Metanephros (tissue), 2 donors: ENCODE measurements around a stretch of chr3.

DNA sequence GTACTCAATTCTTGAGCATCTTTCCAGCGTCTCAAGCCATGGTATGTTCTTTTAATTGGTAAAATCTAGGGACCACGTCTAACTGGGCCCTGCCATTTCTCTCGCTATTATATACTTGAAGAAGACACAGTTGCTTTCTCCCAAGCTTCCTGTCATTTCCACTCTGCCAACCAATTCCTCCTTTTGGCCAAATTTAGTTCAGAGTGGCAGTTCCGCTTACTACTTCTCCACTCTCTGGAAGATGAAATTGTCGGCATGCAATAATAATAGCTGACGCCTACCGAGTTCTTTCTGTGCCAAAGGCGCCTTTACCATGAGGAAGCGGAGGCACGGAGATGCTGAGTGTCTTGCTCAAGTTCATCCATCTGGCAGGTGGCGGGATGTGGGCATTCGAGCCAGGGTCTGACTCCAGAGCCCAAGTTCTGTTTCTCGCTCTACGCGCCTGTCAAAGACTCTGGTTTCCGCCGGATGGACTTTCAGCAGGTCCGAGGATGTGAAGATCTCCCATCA, 14.6 kb upstream of the NRROS start:
- RAMPAGE, long total RNA = no peak

DNA sequence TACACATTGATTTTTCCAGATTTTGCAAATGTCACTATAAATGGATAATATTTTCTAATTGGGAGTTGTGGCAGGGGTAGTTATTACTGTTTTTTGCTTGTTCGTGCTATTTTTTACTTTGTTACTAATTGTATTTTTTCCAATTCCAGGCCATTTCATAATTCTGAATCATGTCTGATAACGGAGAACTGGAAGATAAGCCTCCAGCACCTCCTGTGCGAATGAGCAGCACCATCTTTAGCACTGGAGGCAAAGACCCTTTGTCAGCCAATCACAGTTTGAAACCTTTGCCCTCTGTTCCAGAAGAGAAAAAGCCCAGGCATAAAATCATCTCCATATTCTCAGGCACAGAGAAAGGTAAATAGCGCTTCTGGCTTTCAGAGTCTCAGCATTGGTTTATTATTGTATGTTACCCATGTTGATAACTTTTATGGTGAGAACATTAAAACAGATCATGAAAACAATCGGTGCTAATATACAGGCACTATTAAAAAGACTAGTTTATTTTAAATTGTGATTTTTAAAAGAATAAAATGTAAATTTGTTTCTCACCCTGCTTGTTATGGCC, 42.9 kb downstream of the PAK2 start:
- RAMPAGE, long total RNA = no peak

- RAMPAGE, long total RNA = no peak
Observed at GRCh38 chr3:196936818-196937469, 5.4 kb downstream of the NCBP2 start.

DNA sequence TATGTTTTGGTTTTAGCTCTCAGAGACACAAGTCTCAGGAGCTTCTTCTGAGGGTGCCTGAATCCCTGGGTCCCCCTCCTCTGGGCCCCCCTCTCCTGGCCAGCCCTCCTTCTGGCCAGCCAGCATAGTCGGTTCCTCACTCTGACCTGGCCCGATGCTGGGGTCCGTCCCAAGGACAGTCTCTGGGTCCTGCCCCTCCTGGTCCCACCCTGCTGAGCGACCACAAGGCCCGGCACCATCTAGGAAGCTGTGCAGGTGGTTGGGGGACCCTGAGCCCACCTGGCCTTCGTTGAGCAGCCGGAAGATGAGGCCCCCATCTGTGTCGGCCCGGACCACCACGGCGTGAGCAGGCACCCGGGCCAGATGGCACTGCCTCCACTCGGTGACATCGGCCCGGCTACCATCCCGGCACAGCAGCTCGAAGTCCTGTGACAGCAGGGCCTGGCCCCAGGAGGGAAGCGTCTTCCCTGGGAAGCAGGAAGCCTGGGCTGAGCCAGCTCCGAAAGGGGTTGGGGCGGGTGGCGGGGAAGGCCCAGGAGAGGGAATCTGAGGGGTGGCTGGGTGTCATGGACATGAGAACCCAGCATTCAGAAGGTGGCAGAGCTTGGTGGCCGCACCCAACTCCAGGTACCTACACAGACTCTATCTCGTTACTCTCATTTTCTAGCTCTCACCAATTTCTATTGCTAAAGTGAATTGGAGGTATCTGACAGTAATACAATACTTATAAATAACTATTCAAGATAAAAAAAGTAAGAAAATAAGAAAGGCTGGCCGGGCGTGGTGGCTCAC, 12.6 kb downstream of the MELTF start:
- RAMPAGE, long total RNA = no peak

- RAMPAGE, long total RNA = no peak
Observed at GRCh38 chr3:197027335-197028006, 2.1 kb downstream of the MELTF start.

DNA sequence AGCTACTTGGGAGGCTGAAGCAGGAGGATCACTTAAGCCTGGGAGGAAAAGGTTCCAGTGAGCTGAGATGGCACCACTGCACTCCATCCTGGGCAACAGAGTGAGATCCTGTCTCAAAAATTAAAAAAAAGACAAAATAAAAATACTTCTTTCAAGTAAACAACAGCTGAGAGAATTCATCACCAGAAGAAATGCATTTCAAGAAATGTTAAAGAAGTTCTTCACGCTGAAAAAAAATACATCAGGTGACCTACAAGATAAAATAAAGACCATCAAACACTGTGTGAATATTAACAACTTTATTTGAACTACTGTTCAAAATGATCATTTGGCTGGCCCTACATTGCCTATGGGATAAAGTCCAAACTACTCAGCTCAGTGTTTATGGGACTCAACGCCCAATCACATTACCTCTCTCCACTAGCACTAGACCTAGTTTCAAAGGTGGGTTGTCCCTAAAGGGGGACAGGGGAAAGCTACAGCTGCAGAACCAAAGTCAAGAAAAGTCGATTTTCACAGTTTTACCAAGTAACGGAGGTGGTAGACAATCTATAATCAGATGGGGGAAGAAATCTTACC, 62.1 kb downstream of the DLG1 start:
- RAMPAGE, long total RNA = no peak

GRCh38 chr3:197371917-197372807, 73.8 kb upstream of the DLG1 start:
- RAMPAGE, long total RNA = no peak

DNA sequence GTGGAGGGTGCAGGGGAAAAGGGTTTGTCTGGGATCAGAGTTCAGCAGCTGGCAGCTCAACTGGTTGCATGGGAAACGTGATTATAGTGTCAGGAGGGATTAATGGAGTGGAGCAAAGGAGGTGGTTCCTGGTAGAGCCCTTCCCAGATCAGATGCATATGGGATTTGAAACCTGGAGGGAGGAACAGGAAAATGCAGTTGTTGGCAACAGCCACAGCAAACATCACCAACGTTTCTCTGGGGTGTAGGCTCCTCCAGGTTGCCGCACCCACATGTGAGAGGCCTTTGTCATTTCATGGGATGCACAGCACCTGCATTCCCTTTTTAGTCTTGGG, 61.4 kb downstream of the BDH1 start:
- RAMPAGE, long total RNA = no peak

DNA sequence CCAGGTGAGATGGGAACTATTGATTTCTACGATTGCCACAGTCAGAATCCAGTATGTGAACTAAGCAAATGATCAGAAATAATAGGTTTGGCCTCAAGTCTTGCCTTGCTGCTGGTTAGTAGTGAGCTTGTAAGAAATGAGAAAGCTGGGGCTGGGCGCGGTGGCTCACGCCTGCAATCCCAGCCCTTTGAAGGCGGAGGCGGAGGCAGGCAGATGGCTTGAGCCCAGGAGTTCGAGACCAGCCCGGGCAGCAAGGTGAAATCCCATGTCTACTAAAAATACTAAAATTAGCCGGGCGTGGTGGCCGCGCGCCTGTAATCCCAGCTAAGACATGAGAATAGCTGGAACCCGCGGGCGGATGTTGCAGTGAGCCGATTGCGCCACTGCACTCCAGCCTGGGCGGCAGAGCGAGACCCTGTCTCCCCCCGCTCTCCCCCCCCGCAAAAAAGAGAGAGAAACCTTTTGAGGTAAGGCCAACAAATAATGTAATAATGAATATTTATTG, 1.6 kb downstream of the FYTTD1 start:
- RAMPAGE, long total RNA = no peak